Liver (tissue), 9 donors: ENCODE measurements around the genes AWAT1, P2RY4, ARR3 and GDPD2.

- PRO-cap, 5 experiments, result no peak in any of the 5 experiments
- RAMPAGE, long total RNA, 2 experiments, result no peak in any of the 2 experiments
- RRBS, result no CpG with 5 or more reads among the region's 2 CpGs
Measured at GRCh38 chrX:70171609-70171981, 5.7 kb upstream of the DGAT2L6 start.

DNA sequence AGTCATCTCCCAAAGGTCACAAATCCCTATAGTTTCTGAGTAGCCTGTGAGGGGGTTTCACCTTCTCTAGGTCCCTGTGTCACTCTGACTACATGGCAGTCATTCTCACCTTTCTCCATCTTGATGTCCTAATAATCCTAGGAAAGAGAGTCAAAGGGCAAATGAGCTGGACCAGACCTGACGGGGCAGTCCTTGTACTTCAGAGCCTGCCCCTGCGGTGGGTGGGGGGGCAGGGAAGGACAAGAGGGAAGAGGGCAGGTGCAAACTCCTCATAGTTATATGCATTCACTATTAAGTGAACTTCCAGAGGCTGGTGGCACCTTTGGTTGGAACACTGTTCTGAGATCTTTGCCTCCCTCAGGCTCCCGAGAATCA lies at the start of gene AWAT1:
Gene AWAT1 (plus strand): TSS at position 334 of the 375 bp plus-strand sequence.
- PRO-cap, 5 experiments, result no peak in any of the 5 experiments
- RAMPAGE, long total RNA, 2 experiments, result no peak in any of the 2 experiments
- RRBS, result no CpG with 5 or more reads among the region's 3 CpGs

DNA sequence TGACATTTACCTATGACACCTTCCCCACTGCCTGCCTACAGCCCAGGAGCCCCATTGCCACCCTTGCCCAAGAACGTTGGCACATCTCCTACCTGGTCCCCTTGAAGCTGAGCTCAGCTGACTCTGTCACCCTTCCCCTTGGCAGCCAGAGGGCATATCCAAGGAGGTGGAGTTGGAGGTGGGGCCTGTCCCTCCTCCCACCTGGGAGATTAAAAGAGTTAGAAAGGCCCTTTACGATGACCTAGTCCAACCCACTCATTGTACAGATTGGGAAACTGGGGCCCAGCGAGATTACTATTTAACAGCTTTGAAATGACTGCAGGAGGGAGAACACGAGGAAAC lies at the start of gene P2RY4:
Gene P2RY4 (minus strand): TSS at position 128 of the 342 bp plus-strand sequence.
- PRO-cap, 5 experiments, result no peak in any of the 5 experiments
- RAMPAGE, long total RNA, 2 experiments, result no peak in any of the 2 experiments
- RRBS, result no CpG with 5 or more reads among the region's 4 CpGs

- PRO-cap, 5 experiments, result no peak in any of the 5 experiments
- RAMPAGE, long total RNA, 2 experiments, result no peak in any of the 2 experiments
Measured at GRCh38 chrX:70267958-70268480, at the start of gene ARR3. Gene ARR3 (plus strand): TSS chrX:70268334.

DNA sequence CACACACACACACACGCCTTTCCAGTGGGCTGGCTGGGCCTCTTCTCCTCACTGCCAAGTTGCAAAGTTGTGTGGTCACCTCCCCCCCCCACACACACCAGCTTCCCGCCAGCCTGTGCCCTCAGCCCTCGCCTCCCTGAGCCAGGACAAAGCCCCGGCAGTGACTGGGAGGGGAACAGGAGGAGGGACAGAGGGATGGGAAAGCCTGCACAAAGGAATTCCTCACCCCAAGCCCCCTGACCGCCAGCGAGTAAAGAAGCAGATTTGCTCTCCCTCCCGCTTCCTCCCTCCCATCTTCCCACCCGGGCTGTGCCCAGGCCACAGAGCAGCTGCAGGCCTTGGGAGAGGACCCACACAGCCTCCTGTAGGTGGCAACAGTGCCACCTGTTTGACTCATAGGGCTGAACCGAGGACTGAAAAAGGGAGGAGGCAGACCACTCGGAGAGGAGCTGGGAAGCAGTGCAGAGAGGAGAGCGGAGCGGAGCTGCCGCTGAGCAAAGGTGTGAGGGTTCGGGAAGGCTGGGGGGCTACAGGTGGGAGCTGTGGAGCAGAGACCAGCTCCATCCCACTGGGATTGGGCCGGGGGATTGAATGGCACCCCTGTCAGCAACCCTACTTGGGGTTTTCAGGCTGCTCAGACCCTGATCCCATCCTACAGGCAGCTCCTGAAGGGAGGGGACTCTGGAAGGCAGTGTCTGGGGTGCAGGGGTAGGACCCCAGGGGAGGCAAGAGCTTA lies at the start of gene GDPD2:
Gene GDPD2 (plus strand): TSS at position 432 of the 736 bp plus-strand sequence.
- PRO-cap, 5 experiments, result no peak in any of the 5 experiments
- RAMPAGE, long total RNA, 2 experiments, result no peak in any of the 2 experiments
- RRBS, result no CpG with 5 or more reads among the region's 15 CpGs

DNA sequence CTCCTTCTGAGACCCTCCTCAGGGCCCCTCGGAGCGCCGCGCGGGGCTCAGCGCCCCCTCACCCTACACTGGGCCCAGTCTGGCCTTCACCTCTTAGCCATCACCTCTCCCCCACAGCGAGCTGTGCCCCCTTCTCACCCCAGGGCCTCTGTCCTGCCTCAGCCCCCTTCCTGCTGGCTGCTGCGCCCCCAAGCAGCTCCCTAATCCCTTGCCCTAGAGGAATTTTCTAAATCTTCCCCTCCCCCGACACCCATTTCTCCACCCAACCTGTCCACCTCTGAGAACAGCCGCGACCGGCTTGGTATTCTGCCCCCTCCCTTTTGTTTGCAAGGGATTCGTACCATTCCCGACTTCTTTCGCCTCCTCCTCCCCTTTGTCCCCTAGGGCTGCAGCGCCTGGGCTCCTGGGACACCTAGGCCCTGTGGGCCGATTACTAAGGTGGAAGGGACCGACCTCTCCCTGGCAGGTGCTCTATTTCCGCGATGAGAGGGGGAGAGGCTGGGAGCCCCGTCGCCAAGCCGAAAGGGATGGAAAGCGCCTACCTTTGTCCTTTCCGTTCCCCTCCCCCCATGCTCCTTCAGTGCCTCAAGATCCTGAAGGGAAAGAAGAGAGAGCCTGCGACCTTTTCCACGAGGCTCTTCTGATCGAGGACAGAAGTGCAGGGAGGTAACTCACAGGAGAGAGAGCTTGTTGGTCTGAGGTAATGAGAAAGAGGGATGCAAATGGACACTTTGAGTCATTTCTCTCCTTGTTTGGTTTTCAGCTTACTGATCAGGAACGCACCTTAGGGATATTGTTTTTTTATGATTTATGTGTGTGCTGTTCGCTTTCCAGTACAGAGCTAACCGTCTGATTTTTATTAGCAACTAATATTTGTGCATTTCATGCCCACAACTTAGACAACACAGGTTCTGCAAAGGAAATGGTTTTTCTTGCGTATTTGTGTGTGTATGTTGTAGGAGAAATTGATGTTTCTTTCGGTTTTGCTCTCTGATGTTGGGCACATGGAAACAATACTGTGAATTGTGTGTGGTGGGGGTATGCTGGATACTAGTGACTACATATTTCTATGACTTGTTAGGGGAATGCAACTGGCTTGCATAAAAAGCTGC lies 11.1 kb downstream of the DLG3 start:
- PRO-cap, 5 experiments, result no peak in any of the 5 experiments
- RAMPAGE, long total RNA, 2 experiments, result no peak in any of the 2 experiments
- RRBS, result no CpG with 5 or more reads among the region's 33 CpGs

GRCh38 chrX:70456682-70457334 lies 12.2 kb downstream of the DLG3 start:
- PRO-cap, 5 experiments, result no peak in any of the 5 experiments
- RAMPAGE, long total RNA, 2 experiments, result no peak in any of the 2 experiments
- RRBS, result no CpG with 5 or more reads among the region's 2 CpGs

DNA sequence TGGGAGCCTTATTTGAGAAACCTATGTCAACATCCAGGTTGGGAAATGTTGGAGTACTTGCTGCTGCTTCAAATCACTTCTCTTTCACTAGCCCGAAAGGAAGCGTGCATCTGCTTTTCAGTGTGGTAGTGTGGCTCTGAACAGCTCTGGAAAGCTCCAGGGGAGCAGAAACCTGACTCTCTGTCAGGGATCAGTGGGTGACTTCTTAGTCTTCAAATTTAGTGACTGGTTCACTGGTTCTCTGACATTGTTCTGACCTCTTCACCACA lies 36.8 kb downstream of the DLG3 start:
- PRO-cap, 5 experiments, result no peak in any of the 5 experiments
- RAMPAGE, long total RNA, 2 experiments, result no peak in any of the 2 experiments
- RRBS, result no CpG with 5 or more reads among the region's 2 CpGs

GRCh38 chrX:70552090-70552494 lies 107.5 kb downstream of the DLG3 start:
- PRO-cap, 5 experiments, result no peak in any of the 5 experiments
- RAMPAGE, long total RNA, 2 experiments, result no peak in any of the 2 experiments
- RRBS, result no CpG with 5 or more reads among the region's 5 CpGs

GRCh38 chrX:71108717-71109439 lies 2.3 kb upstream of the CXorf65 start:
- PRO-cap, 5 experiments, result no peak in any of the 5 experiments
- RAMPAGE, long total RNA, 2 experiments, result no peak in any of the 2 experiments
- RRBS, result no CpG with 5 or more reads among the region's 8 CpGs

DNA sequence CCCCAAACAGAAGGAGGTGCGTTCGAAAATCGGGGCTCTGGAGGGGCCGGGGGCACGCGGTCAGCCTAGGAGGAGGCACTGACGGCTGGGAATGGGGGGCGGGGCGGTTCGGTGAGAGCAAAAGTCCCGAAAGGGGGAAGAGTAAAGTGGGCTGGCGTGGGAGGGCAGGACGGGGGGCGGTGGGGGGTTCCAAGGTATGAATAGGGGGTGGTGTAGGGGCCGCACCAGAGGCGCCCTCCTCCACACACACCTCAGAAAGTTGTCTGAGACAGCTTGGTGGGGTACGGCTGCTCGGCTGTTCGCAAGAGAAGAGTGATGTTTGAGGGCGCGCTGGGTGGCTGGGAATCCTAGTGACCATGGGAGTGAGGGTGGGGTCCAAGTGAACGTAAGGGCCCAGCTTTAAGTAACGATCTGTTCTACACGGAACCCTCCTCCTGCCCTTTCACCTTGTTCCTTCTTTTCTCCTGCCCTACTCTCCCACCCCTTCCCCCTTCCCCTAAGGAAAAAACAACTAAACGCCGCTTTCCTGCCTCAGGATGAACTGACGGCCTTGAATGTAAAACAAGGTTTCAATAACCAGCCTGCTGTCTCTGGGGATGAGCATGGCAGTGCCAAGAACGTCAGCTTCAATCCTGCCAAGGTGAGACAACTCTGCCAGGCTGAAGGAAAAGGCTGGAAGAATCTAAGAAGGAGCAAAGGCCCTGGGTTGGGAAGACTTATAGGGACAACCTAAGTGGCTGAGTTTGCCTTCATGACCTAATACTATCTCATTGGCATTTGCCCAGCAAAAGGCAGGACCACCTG lies 644 bp downstream of the MED12 start:
- PRO-cap, 5 experiments, result no peak in any of the 5 experiments
- RAMPAGE, long total RNA, 2 experiments, result no peak in any of the 2 experiments
- RRBS, result 3% methylated on average over 4 of the region's 28 CpGs

- PRO-cap, 5 experiments, result no peak in any of the 5 experiments
- RAMPAGE, long total RNA, 2 experiments, result no peak in any of the 2 experiments
- RRBS, result no CpG with 5 or more reads among the region's 16 CpGs
Measured at GRCh38 chrX:71252466-71253605, 1.1 kb downstream of the ZMYM3 start.

DNA sequence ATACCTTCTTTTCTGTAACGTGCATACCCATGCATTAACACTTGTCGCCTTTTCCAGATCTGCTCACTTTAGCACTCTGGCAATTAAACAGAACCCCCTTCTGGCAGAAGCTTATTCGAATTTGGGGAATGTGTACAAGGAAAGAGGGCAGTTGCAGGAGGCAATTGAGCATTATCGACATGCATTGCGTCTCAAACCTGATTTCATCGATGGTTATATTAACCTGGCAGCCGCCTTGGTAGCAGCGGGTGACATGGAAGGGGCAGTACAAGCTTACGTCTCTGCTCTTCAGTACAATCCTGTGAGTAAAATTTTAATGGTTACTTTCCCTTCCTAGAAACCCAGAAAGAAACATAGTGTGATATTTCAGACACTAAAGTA lies 4.9 kb downstream of the OGT start:
- PRO-cap, 5 experiments, result no peak in any of the 5 experiments
- RAMPAGE, long total RNA, 2 experiments, result no peak in any of the 2 experiments
- RRBS, result no CpG with 5 or more reads among the region's 9 CpGs

- PRO-cap, 5 experiments, result no peak in any of the 5 experiments
- RAMPAGE, long total RNA, 2 experiments, result no peak in any of the 2 experiments
- RRBS, result no CpG with 5 or more reads among the region's 5 CpGs
Measured at GRCh38 chrX:71548886-71549343, 16.0 kb downstream of the OGT start.

DNA sequence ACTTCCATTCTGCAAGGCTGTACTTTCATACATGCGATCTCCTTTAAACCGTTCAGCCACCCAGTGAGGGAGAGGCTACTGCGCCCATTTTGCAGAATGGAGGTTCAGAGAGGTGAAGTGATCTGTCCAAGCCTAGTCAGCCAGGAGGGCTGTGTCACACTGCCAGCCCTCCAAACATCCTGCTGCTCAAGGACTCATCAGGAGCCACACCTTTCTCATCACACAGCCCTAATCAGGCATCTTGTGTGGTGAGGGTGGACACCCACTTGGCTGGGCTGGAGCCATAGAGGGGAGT lies 5.3 kb upstream of the CXCR3 start:
- PRO-cap, 5 experiments, result no peak in any of the 5 experiments
- RAMPAGE, long total RNA, 2 experiments, result no peak in any of the 2 experiments
- RRBS, result no CpG with 5 or more reads among the region's 3 CpGs

- PRO-cap, 5 experiments, result no peak in any of the 5 experiments
- RAMPAGE, long total RNA, 2 experiments, result no peak in any of the 2 experiments
- RRBS, result no CpG with 5 or more reads among the region's 3 CpGs
Measured at GRCh38 chrX:72046127-72046422, 135.4 kb downstream of the NHSL2 start.

DNA sequence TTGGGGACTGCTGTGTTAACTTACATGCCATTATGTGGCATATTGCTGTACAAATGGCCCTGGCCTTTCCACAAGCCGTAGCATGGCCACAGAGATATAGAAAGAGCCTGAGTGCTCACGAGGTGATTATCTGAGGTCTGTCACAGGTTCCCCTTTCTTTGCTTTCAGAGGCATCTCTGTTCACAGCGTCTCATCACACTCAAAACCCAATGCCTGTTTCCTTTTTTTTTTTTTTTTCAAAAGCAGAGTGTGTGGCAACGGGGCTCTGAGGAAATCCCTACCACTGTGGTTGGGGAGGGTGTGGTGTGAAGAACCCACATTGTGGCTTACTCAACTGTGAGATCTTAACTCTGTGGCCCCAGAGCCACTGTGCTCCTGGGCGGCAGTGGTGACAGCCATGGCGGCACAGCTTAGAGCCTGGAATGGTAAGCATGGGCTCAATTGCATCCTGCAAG lies 80.7 kb upstream of the PIN4 start:
- PRO-cap, 5 experiments, result peak in 3 of 5 experiments; most common plus-strand start position 283 of the sequence (in 2)
- RAMPAGE, long total RNA, 2 experiments, result no peak in any of the 2 experiments
- RRBS, result no CpG with 5 or more reads among the region's 6 CpGs

DNA sequence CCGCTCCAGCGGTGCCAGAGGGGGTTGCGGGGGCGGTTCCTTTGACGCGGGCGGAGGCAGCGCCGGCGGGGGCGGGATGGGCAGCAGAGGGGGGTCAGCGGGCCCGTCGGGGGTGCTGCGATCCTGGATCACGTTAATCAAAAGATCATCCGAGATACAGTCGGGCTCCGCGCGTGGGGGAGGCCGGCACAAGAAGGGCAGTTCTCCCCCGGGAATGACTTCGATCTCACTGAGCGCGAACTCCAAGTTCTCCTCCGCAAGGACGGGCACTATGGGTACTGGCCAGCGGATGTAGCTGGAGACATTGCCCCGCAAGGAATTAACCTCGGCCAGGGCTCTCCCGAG lies 50.5 kb upstream of the PIN4 start:
- PRO-cap, 5 experiments, result no peak in any of the 5 experiments
- RAMPAGE, long total RNA, 2 experiments, result no peak in any of the 2 experiments
- RRBS, result no CpG with 5 or more reads among the region's 32 CpGs

DNA sequence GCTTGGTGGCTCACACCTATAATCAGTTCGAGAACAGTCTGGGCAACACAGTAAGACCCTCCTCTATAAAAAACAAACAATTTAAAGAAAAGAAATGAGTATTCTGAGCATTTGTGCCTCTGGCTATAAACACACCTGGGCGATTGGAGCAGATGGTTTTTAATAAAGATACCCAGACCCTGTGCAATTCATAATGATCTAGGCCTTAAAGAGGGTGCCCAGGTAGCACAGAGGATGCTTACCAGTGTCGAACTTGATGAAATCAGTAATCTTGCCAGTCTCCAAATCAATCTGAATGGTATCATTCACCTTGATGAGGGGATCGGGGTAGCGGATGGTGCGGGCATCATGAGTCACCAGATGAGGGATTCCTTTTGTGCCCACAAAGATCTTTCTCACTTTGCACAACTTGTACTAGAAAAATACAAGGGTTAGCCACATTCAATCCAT lies 3.5 kb downstream of the RPS4X start:
- PRO-cap, 5 experiments, result no peak in any of the 5 experiments
- RAMPAGE, long total RNA, 2 experiments, result no peak in any of the 2 experiments
- RRBS, result no CpG with 5 or more reads among the region's 6 CpGs

GRCh38 chrX:72553948-72555211 lies 18.3 kb downstream of the HDAC8 start:
- PRO-cap, 5 experiments, result no peak in any of the 5 experiments
- RAMPAGE, long total RNA, 2 experiments, result no peak in any of the 2 experiments
- RRBS, result 30% methylated on average over 2 of the region's 18 CpGs